ENCODE results near the gene TAT.

DNA sequence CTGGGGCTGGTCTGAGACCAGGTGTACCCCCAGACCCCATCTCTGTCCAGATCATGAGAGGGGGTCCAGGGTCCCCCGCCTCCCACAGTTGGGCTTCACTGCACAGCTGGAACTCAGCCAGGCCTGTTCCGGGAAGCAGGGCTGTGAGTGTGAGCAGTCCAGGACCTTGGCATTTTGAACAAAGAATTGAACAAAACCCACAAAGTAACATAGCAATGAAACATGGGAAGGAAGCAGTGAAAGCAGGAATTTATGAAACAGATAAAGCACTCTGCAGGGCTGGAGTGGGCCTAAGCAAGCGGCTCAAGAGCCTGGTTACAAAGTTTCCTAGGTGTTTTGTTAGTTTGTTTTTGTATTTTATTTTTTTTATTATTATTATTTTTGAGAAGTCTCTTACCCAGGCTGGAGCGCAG lies 25.1 kb downstream of the CLEC18C start:
- PRO-cap, result no peak

DNA sequence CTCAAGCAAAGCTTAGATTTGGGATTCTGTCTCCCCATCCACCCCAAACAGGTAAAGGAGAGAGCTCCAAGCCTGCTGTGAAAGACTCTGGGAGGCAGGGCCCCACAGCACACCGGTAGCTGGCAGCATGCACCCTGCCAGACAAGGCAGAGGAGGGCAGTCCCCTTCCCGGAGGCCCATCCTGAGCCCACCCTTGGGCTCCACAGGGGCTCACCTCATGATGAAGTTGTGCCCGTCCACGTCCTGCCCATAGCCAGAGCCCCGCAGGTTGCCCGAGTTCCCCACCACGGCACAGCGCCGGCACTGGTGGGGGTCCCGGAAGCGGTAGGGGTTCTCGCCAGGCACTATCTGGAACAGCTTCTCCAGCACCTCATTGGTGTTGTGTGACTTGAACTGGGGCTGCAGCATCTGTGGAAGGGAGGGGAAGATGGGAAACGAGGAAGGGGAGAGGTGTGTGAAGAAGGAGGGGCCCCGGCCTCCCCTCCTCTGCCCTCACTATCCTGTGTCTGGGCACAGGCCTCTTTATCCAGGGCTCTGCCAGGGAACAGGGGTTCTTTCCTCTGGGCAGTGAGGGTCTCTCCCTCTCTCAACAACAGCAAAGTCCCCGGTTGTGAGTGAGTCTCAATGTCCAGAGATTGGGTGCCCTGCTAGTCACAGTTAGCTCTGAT lies 44.0 kb downstream of the ST3GAL2 start:
- PRO-cap, result no peak

DNA sequence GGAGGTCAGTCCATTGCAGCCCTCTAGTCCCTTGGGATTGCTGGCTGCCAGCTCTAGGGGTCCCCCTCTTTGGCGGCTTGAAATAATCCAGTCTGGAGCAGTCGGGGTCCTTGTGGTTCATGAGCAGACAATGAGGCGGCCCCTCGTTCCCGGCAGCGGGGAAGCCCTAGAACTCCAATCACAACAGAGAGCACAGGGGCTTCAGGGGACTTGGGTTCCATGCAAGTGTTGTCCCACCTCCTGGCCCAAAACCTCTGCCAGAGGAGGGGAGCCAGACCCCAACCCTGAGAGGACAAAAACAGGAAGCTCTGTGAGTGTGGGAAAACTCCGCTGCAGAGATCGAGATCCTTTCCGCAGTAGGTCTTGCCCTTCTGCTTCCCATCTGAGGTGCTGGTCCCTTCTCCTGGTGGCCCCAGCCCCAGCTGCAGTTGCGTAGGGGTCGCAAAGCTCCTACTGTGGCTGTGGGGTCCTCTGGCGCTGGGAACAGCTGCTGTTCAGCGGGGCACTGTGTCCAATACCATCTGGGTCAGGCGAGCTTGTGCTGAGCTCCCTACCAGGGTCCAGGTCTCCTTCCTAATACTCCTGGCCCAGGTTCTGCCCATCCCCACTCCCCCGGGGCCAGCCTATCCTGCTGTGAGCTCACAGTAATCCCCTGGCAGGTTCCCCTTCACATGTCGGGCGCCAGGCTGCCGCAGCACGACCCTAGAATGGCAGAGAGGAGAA lies 39.9 kb downstream of the ST3GAL2 start:
- PRO-cap, result no peak

- PRO-cap, result no peak
These were observed 16.6 kb downstream of the ST3GAL2 start for GRCh38 chr16:70422231-70422868.

DNA sequence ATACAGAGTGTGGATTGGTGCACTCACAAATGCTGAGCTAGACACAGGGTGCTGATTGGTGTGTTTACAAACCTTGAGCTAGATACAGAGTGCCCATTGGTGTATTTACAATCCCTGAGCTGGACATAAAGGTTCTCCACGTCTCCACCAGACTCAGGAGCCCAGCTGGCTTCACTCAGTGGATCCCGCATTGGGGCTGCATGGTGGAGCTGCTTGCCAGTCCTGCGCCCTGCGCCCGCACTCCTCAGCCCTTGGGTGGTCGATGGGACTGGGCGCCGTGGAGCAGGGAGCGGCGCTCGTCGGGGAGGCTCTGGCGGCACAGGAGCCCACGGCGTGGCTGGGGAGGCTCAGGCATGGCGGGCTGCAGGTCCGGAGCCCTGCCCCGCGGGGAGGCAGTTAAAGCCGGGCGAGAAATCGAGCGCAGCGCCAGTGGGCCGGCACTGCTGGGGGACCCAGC lies 3.8 kb upstream of the FCSK start:
- PRO-cap, result no peak

- PRO-cap, result no peak
These were observed 822 bp upstream of the FCSK start for GRCh38 chr16:70453659-70453887.

- PRO-cap, result no peak
These were observed 13.5 kb downstream of the FCSK start for GRCh38 chr16:70467966-70468322.

- PRO-cap, result no peak
These were observed 45.5 kb downstream of the SF3B3 start for GRCh38 chr16:70568855-70569772.

DNA sequence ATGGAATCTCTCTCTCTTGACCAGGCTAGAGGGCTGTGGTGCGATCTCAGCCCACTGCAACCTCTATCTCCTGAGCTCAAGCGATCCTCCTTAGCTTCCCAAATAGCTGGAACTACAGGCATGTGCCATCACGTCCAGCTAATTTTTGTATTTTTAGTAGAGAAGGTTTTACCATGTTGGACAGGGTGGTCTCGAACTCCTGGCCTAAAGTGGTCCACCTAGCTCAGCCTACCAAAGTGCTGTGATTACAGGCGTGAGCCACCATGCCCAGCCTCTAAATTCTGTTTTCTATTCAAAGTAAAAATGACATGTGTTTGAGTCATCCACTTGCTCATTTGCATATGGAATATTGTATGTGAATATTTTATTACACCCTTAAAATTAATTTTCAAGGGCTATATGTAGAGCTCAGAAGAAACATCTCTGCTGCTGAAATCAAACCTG lies 50.9 kb downstream of the SF3B3 start:
- PRO-cap, result no peak

DNA sequence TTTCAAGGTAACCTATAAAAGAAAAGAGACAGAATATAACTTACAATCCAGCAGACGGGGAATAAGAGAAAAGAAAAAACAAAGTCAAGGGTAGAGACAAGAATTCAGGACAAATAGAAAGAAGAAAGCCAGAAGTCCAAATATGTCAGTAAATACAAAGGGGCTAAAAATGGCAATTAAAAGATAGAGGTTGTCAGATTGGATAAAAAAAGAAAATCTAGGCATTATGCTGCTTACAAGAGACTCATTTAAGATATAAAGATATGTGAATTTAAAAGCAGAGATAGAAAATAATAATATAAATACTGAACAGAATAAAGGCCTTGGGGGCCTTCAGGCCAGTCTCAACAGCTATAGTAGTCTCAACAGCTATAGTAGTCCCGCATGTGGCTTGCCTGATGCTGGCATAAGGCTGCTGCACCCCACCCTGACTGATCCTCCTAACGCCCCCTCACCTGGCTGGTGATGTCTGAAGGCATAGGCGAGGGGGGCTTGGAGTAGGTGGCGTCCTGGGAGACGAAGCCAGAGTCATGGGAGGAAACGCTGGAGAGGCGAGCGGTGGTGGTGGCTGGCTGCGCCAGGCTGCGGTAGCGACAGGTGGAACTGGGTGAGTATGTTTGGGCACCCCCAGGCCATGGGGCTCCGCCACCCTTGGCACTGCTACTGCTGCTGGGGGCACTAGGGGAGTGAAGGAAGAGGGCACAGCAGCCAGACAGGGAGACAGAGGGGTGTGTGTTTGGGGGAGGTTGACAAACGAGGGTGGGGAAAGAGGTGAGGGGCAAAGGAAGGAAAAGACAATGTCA lies 11.8 kb downstream of the MTSS2 start:
- PRO-cap, result no peak

GRCh38 chr16:70687586-70688176 lies 1.8 kb upstream of the MTSS2 start:
- PRO-cap, result no peak

- PRO-cap, result no peak
These were observed 5.9 kb upstream of the MTSS2 start for GRCh38 chr16:70691625-70692302.

- PRO-cap, result no peak
These were observed 9.7 kb upstream of the MTSS2 start for GRCh38 chr16:70695448-70696139.

DNA sequence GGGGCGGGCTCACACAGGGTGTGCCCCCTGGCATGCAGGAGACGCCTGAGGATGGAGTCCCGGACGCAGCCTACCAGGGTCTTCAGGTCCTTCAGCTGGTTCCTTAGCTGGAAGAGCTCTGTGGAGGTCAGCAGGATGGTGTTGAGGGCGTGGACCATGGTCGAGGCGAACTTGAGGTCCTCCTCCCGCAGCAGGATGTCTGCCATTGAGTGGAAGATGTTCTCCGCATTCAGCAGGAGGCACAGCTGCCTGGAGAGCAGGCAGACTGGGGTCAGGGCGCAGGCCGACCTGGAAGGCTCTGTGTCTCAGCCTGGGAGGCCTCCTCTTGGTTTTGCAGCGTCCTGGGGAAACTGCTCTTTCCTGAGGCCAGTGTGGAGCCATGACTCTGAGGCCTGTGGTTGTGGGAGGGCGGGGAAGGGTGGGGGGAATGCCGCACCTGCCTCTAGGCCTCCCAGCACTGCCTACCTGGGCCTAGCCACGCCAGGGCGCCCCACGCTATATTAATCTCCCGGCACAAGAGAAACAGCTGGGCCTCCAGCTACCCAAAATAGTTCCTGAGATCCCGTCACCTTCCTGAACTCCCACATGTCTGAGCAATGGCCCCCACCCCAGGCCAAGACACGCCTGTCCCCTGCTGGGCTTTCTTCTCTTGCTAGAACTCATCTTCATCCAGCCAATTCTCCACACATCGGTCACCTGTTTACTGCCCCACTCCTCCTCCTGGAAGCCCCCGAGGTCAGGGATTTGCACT lies 12.9 kb upstream of the MTSS2 start:
- PRO-cap, result no peak

GRCh38 chr16:71354139-71354544 lies 4.4 kb upstream of the CALB2 start:
- PRO-cap, result no peak

GRCh38 chr16:71576662-71577514 lies at the start of gene TAT:
Gene TAT, minus strand, starts transcription at chr16:71577092.
- PRO-cap, result no peak

DNA sequence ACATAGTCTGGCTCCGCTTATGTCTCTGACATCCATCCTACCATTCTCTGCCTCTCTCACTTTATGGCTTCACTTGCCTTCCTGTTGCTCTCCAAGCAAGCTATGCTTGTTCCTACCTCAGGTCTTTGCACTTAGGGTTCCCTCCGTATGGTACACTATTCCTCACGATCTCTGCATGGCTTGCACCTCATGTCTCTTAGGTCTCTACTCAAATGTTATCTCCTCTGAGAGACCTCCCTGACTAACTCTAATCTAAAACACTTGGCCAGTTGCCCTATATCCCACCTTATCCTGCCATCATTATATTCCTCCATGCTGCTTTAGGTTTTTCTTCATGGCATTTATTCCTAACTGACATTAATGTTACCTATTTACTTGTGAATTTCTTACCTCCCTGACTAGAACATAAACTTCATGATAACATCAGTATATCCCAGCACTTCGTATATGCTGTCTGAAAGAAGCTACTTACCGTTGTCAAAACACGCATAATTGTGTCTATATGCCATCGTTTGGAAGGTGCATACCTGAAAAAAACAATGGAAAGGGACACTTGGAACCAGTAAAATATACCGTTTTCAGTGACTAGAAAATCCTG lies 29.0 kb upstream of the PHLPP2 start:
- PRO-cap, result no peak

GRCh38 chr16:72203318-72204099 lies 31.6 kb upstream of the PMFBP1 start:
- PRO-cap, result no peak

DNA sequence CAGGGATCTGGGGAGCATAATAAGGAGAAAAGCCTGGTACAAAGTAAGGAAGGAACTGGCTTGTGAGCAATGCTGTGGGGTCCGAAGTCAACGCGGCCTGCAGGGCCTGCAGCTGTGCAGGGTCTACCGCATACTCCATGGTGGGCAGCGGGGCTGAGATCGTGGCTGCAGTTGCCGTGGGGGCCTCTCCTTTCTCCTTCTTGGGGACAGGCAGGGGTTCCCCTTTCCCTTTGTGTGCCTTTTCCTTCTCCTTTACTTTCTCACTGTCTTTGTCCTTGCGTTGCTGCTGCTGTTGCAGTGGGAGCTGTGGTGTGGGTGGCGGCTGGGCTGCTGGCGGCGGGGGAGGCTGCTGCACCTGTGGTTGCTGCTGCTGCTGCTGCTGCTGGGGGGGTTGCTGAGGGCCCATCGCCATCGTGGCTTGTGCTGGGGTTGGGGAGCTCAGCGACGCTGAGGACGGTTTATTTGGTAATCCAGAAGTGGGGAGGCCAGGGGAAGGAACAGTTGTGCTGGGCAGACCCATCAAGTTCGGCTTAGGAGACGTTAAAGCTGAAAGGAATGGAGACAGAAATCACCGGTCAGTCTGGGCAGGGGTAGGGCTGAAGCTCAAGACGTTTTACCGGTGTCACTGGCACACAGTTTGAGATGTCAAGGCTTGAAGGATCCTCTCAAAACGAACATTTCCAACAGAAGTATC lies 259.5 kb downstream of the ZFHX3 start:
- PRO-cap, result no peak

- PRO-cap, result no peak
These were observed 32.2 kb downstream of the ZFHX3 start for GRCh38 chr16:73015604-73016221.

Data from parotid gland (tissue), 1 donor.